ENCODE measurements around a stretch of chr4.

GRCh38 chr4:185499993-185500756, 28.6 kb upstream of the CCDC110 start:
- PRO-cap, 2 experiments = no peak in any of the 2 experiments
- RAMPAGE, long total RNA, 5 experiments = no peak in any of the 5 experiments

GRCh38 chr4:185513370-185514237, 21.7 kb downstream of the PDLIM3 start:
- PRO-cap, 2 experiments = no peak in any of the 2 experiments
- RAMPAGE, long total RNA, 5 experiments = no peak in any of the 5 experiments

DNA sequence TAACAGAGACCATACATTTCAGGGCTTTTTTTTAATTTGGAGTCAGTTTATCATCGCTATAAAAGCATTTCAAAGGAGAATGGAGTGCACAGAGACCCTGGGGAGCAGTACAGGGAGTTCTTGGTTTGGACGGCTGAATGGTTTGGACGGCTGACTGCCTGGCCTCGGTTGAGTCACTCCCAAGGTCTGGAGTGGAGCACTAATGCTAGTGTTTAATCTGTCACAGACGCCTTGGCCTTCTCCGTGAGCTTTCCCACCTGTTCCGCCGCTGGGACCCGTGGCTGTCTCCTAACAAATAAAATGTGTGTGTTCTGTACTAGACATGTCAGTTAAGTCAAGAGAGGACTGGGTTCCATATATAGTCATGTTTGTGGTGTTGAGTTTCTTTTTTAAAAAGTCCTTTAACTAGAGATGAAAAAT, 7.6 kb upstream of the PDLIM3 start:
- PRO-cap, 2 experiments = peak in 2 of 2 experiments; most common plus-strand start position 223 of the sequence (in 2); most common minus-strand start position 139 of the sequence (in 1)
- RAMPAGE, long total RNA, 5 experiments = no peak in any of the 5 experiments

GRCh38 chr4:185559212-185560417, 24.3 kb upstream of the PDLIM3 start:
- PRO-cap, 2 experiments = peak in 2 of 2 experiments; most common plus-strand start chr4:185560163 (in 1); most common minus-strand start chr4:185559930 (in 2)
- RAMPAGE, long total RNA, 5 experiments = no peak in any of the 5 experiments

DNA sequence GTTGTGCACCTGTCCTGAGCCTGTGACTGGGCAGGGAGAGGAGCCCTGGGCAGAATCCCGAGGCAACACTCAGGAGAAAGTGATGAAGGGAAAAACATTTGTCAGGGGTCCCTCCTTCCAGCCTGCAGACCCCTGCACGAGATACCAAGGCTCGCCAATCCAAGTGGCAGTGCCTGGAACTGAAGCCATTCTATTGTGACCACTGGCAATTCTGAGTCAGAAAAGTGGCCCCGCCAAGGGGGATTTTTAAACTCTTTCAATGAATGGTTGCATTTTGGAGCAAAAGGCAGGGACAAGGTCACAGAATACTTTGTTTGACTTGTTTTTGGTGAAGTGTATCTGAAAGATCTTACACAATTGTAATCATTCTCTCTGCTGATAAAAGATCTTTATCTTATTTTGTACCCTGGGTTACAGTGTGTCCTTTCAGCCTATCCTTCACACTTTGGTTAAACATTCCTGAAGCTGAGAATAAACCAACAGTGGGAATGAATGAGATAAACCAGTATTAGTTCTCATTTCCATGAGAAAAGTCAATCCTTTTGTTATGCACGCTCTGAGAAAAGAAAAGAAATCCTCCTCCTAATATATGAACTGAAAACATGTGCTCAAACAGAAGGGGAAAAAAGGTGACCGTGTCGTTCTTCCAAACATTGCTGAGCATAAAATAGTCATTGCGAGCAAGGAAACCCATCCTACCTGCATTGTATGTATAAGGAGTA, 115.9 kb upstream of the PDLIM3 start:
- PRO-cap, 2 experiments = no peak in any of the 2 experiments
- RAMPAGE, long total RNA, 5 experiments = no peak in any of the 5 experiments

GRCh38 chr4:185661811-185662991, 126.9 kb upstream of the PDLIM3 start:
- PRO-cap, 2 experiments = no peak in any of the 2 experiments
- RAMPAGE, long total RNA, 5 experiments = no peak in any of the 5 experiments

- PRO-cap, 2 experiments = no peak in any of the 2 experiments
- RAMPAGE, long total RNA, 5 experiments = no peak in any of the 5 experiments
Observed at GRCh38 chr4:185675119-185675973, 136.6 kb downstream of the SORBS2 start.

DNA sequence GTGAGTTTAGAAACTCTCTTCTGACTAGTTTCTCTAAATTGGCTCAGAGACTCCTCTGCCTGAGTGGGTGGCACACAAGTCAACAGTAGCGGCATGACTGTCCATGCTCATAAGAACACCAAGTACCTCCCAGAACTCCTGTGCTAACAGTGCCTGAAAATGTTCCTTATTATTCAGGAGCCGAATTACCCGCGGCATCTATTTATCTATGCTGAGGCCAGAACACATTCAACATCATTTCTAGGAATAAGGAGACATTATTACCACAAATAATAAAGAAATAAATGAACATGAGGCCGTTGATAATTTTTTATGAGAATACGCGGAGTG, 116.2 kb downstream of the SORBS2 start:
- PRO-cap, 2 experiments = peak in 1 of 2 experiments; most common plus-strand start position 169 of the sequence (in 1)
- RAMPAGE, long total RNA, 5 experiments = no peak in any of the 5 experiments

GRCh38 chr4:185709848-185711188, 101.7 kb downstream of the SORBS2 start:
- PRO-cap, 2 experiments = peak in 1 of 2 experiments; most common minus-strand start chr4:185710716 (in 1)
- RAMPAGE, long total RNA, 5 experiments = no peak in any of the 5 experiments

DNA sequence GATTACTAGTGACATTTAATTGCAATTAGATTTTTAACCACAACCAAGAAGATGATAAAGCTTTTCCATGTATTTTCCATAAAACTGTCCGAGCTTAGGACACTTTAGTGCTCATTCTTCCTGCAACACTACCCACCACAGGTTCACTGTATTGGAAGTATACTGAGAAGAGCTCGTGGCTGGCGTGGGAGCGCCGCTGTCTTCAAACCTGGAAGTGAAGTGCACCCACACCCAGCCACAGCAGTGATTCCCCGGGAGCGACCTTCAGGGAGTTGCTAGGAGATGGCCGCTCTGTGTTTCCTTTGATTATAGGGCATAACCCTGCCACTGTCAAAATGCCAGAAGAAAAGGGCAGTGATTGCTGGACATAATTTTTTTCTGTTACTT, 95.0 kb downstream of the SORBS2 start:
- PRO-cap, 2 experiments = peak in 2 of 2 experiments; most common minus-strand start position 216 of the sequence (in 2)
- RAMPAGE, long total RNA, 5 experiments = no peak in any of the 5 experiments

- PRO-cap, 2 experiments = no peak in any of the 2 experiments
- RAMPAGE, long total RNA, 5 experiments = no peak in any of the 5 experiments
Observed at GRCh38 chr4:185718517-185719133, 93.4 kb downstream of the SORBS2 start.

DNA sequence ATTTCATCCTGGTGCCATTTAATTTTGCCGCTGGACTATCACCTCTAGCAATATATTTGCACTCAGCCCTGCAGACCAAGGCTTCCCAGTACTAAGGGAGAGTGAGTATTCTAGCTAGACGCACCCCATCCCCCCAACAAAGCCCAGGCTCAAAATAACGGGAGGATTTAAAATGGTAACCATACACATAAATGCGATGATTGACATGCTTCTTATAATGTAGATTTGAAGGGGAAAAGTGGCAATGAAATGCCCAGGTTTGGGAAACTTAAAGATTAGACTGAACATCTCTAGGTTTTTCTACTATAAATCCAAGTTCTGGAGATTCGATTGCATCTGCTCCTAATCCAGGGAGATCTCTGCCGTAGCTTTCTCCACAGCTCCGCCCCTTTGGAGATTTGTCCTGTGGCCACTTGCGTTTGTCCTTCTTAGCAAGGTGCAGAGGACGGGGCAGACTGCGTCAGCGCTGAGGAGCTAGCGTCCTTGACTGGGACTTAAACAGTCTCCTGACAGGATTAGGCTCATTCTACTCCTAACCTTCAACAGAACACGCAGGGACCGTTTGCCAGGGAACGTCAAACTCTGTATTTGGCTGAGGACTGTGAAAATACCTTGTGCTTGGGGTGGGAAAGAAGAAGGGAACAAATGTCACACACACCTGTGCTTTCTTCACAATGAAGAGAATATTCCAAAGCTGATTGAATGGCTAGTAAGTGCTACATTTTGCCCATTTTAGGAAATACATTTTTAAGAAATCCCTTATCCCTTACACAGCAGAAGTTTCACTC, 38.7 kb downstream of the SORBS2 start:
- PRO-cap, 2 experiments = peak in 2 of 2 experiments; most common plus-strand start position 524 of the sequence (in 2); most common minus-strand start position 361 of the sequence (in 1)
- RAMPAGE, long total RNA, 5 experiments = no peak in any of the 5 experiments

- PRO-cap, 2 experiments = peak in 2 of 2 experiments; most common plus-strand start chr4:185799668 (in 1); most common minus-strand start chr4:185799562 (in 2)
- RAMPAGE, long total RNA, 5 experiments = no peak in any of the 5 experiments
Observed at GRCh38 chr4:185799203-185799929, 12.6 kb downstream of the SORBS2 start.

DNA sequence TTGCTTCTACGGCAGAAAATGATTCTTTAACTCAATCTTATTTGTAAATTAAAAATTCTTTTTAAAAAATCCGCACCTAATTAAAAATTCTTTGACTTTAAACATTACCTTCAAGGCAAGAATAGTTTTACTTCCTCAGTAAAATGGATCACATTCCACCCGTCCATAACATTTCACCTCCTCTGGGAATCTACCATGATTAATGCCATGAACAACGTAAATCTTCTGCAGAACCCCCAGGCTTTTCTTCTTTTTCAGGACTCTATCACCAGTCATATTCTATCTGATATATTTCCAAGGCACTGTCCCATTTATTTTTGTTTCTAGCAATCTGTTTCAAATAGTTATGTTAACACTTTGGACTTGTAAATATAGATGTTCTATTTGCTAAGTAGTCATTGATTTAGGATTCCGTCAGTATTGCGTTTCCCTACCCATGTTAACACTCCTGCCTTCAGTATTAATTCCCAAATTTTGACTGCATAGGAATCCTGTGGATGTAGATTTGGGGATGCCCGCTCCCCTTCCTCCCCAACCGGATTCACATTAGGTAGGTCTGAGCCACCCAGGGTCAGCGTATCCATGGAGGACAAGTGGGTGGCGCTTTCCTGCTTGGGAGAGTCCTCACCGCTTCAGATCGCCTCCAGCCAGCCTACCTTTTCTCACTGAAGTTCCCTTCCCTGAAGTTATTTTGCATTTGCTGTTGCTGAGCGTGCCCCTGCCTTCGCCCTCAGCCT, 1.0 kb upstream of the SORBS2 start:
- PRO-cap, 2 experiments = no peak in any of the 2 experiments
- RAMPAGE, long total RNA, 5 experiments = no peak in any of the 5 experiments

GRCh38 chr4:186029709-186030499, 39.1 kb upstream of the TLR3 start:
- PRO-cap, 2 experiments = peak in 2 of 2 experiments; most common plus-strand start chr4:186029890 (in 1); most common minus-strand start chr4:186029896 (in 2)
- RAMPAGE, long total RNA, 5 experiments = no peak in any of the 5 experiments

- PRO-cap, 2 experiments = peak in 1 of 2 experiments; most common plus-strand start chr4:186105329 (in 1)
- RAMPAGE, long total RNA, 5 experiments = no peak in any of the 5 experiments
Observed at GRCh38 chr4:186105232-186105411, 36.2 kb downstream of the TLR3 start.

DNA sequence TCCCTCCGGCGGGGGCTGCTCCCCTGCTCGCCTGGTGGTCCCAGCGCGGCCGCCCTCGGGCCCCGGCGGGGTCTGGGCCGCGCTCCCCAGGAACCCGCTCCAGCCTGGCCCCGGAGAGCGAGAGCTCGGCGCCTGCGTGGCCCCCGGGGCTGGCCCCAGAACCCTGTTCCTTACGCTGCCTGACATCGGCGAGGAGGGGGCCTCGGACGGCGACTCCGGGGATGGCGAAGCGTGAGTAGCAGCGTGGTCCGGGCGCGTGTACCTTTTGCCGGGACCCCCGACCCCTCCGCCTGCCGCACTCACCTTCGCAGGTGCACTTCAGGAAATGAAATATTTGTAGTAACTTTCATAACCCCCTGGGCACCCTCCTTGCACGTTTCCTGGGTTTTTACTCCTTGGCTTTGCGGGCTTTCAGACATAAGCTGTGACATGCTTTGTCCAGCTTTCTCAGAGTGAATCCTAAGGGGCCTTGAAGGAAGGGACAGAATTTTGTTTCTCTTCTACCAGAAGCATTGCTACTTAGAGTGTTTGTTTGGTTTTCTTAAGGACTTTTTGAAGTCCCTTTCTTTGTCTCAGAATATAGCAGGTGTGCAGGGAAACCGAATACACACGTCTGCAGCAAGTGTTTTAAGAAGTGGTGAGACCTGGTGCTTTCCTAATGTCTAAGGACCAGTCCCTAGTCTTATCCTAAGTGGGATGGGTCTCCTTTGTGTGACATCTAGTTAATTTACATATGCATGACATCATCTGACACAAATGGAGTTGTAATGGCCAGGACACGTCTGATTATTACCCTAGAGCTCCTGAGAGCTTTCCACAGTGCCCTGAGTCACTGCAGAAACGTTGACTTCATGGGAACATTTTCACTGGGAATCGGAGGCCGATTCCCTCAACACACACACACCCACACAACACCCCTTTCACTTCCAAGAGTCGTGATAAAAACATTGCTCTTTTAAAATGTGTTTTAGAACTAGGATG, 36.7 kb downstream of the TLR3 start:
- PRO-cap, 2 experiments = peak in 1 of 2 experiments; most common plus-strand start position 819 of the sequence (in 1); most common minus-strand start position 657 of the sequence (in 1)
- RAMPAGE, long total RNA, 5 experiments = no peak in any of the 5 experiments

GRCh38 chr4:186157725-186158483, 33.5 kb upstream of the CYP4V2 start:
- PRO-cap, 2 experiments = no peak in any of the 2 experiments
- RAMPAGE, long total RNA, 5 experiments = no peak in any of the 5 experiments

DNA sequence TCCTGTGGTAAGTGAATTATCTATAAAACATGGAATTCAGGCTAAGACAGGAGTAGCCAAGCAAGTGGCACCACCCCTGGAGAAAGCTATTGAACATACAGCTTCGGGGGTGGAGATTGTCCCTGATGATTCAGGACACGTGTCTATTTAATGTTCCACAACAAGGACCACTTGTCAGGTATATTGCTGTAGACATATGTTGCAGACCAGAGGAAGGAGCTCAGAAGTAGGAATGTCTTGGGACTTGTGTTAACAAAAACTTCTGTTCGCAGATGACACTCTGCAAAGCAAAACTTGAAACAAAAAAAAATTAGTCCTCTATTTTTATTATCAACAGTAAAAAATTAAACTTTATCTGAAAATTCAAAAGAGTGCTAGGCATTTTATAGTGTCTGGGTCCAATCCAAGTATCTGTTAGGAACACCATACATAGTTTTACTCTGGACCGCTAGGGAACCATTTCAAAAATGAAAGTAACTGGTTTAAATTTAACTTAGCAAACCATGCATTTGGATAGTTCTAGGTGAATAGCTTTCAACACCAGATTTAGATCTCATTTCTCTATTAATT, 1.0 kb downstream of the KLKB1 start:
- PRO-cap, 2 experiments = no peak in any of the 2 experiments
- RAMPAGE, long total RNA, 5 experiments = no peak in any of the 5 experiments

DNA sequence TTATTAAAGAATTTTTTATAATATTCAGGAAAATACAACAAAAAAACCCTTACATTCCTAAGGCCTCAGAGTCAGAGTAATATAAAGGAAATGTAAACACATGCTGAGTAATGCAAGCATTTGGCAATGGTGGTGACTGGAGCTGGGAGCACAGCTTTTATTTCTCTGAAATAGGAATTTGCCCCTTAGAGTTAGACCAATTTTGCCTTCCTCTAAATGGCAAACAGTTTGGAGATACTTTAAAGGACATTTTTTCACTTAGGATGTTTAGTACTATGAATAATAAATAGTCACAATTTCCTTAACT, 16.2 kb upstream of the F11 start:
- PRO-cap, 2 experiments = no peak in any of the 2 experiments
- RAMPAGE, long total RNA, 5 experiments = no peak in any of the 5 experiments

Measured in thyroid gland (tissue), 7 donors.